Lower leg skin (tissue), 2 donors: ENCODE results near the genes MMP2, NUDT21, MT2A and HERPUD1.

GRCh38 chr16:55330423-55331046 is 6.5 kb downstream of the IRX6 start:
- PRO-cap, result no peak
- RAMPAGE, long total RNA, 2 experiments, result start-site peak on the plus strand in 2 of 2 experiments, at chr16:55330892-55330948 at its widest, 6 to 22 reads per replicate

DNA sequence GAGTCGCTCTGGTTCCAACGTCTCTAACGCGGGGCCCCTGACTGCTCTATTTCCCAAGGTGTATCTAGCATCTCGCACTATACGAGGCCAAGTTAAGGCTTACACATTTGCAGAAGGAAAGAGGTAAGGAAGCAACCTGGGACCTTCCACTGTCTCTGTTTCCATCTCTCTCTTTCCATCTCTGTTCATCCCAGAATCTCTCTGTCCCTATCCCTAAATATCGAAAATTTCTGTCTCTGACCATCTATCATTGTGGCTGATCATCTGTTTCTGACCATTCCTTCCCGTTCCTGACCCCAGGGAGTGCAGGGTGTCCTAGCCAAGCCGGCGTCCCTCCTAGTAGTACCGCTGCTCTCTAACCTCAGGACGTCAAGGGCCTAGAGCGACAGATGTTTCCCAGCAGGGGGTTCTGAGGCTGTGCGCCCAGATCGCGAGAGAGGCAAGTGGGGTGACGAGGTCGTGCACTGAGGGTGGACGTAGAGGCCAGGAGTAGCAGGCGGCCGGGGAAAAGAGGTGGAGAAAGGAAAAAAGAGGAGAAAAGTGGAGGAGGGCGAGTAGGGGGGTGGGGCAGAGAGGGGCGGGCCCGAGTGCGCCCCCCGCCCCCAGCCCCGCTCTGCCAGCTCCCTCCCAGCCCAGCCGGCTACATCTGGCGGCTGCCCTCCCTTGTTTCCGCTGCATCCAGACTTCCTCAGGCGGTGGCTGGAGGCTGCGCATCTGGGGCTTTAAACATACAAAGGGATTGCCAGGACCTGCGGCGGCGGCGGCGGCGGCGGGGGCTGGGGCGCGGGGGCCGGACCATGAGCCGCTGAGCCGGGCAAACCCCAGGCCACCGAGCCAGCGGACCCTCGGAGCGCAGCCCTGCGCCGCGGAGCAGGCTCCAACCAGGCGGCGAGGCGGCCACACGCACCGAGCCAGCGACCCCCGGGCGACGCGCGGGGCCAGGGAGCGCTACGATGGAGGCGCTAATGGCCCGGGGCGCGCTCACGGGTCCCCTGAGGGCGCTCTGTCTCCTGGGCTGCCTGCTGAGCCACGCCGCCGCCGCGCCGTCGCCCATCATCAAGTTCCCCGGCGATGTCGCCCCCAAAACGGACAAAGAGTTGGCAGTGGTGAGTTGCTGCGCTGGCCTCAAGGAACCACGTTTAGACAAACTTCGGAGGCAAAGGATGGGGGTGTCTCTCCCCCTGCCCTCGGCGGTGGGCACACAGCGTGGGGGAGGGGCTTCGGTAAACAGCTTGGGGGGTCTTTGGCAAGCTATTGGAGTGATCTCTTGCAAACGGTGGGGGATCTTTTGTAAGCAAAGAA is at the start of gene MMP2:
MMP2 (plus strand) TSS at position 672 of the 1,302 bp plus-strand sequence.
- PRO-cap, result bidirectional peak, plus-strand start at position 672 of the sequence, minus-strand start at position 513 of the sequence
- RAMPAGE, long total RNA, 2 experiments, result start-site peak on the plus strand in 1 of 2 experiments, centred at positions 674 to 1,005 of the sequence, 37 to 43 reads per replicate

DNA sequence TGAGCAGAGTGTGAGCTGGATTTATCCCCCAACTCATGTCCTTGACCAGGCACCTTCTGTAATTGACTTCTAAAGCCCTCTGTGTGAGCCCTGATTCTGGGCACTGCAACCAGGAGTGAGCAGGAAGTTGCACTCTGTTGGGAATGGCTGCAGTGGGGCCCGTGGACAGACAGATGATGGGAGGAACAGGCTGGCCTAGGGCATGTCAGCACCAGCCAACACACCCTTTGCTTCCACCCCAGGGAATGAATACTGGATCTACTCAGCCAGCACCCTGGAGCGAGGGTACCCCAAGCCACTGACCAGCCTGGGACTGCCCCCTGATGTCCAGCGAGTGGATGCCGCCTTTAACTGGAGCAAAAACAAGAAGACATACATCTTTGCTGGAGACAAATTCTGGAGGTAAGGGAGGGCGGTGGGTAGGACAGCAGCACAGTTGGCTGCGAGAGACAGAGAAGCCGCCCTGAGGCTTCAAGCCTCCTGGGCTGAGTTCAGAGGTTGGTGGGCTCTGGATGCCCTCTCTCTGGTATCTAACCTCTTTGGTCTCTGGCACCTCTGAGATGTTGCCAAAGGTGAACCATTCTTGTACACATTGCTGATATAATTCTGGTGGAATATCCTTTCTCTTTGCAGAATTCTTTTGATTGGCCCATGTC is 10.7 kb upstream of the LPCAT2 start:
- PRO-cap, result no peak
- RAMPAGE, long total RNA, 2 experiments, result start-site peak on the plus strand in 1 of 2 experiments, centred at position 325 of the sequence, 52 reads per replicate

DNA sequence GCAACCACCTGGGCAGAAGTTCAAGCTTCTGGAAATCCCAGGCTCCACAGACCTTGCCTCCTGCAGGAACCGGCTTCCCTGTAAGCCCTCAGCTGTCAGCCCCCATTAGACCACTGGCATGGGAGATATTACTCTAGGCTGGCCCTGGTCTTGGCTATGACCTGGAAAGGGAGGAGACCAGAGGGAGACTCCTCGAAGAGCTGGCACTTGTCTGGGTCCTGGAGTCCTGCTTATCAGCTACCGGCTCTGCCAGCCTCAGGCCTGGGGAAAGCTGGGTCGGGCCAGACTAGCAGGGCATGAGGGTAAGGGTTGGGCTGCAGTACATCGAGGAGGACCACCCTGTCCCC is 53.9 kb downstream of the SLC6A2 start:
- PRO-cap, result no peak
- RAMPAGE, long total RNA, 2 experiments, result no peak in any of the 2 experiments

GRCh38 chr16:55911781-55912582 is 36.8 kb upstream of the CES5A start:
- PRO-cap, result no peak
- RAMPAGE, long total RNA, 2 experiments, result no peak in any of the 2 experiments

GRCh38 chr16:56205858-56206143 is 14.5 kb downstream of the GNAO1 start:
- PRO-cap, result no peak
- RAMPAGE, long total RNA, 2 experiments, result no peak in any of the 2 experiments

DNA sequence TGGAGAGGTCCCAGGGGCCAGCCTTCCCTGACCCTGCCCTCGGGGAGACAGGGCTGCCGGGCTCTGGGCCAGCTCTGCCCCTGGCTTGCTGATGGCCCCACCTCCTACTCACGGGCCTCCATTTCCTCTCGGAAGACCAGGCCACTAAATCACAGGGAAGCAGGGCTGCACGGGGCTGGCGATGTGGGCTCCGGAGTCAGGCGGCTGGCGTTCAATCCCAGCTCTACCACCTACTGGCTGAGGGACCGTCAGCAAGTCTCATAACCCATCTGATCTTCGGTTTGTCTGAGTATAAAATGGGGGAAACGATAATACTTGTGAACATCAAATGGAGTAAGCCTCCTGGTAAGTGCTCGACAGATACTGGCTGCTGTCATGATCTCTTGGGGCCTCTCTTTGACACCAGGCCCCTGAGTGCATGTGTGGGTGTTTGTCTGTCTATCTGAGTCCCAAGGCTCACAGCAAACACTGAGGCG is 113.3 kb downstream of the AMFR start:
- PRO-cap, result no peak
- RAMPAGE, long total RNA, 2 experiments, result no peak in any of the 2 experiments

DNA sequence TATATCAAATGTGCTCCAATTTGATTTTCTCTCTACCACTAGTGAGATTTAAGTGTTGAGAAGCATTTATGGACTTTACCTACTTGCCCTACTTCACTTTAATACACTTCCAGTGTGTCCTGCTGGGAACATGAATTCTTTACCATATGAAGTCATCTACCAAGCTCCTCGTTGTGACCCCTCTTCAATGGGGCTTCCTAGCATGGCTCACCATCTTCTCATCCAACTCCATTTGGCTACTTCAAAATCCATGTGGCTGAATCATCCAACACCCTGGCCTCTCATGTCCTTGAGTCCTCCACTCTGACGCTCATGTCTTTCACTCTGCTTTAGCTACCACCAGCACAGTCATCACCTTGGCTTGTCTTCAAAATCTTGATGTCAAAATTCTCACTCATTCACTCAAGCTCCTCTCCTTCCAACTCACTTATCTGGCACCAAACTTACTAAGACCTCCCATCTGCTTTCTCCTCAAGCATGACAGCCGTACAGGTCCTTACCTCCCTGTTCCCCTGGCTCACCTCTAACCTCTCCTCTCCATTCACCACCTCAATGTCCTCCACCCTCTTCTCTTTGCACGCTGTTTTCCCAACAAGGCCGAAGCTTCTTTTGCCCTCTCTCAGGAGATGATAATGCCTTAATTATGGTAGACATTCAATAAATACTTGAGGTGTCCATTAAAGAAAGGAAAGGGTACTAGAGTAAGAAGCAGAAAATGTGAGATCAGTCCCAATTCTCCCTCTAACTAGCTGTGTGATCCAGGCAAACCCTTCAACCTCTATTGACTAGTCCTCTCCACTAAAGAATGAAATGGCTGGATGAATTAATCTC is 35.7 kb downstream of the AMFR start:
- PRO-cap, result no peak
- RAMPAGE, long total RNA, 2 experiments, result no peak in any of the 2 experiments

- PRO-cap, result no peak
- RAMPAGE, long total RNA, 2 experiments, result start-site peak on the minus strand in 1 of 2 experiments, at chr16:56400790-56400878 at its widest, 11 reads per replicate
Measured at GRCh38 chr16:56400606-56401353, 24.6 kb downstream of the AMFR start.

- PRO-cap, result no peak
- RAMPAGE, long total RNA, 2 experiments, result no peak in any of the 2 experiments
Measured at GRCh38 chr16:56408622-56409284, 16.6 kb downstream of the AMFR start.

- PRO-cap, result unidirectional peak, plus-strand start at chr16:56450966; bidirectional peak, plus-strand start at chr16:56451512, minus-strand start at chr16:56451351
- RAMPAGE, long total RNA, 2 experiments, result start-site peak on the minus strand in 2 of 2 experiments, at chr16:56451314-56451334 at its widest, 541 to 783 reads per replicate
Measured at GRCh38 chr16:56450626-56451427, at the start of gene NUDT21. TSS of gene NUDT21 (minus strand) at chr16:56451332.

GRCh38 chr16:56546813-56547969 is 17.7 kb upstream of the MT4 start:
- PRO-cap, result bidirectional peak, plus-strand start at chr16:56547374, minus-strand start at chr16:56547282
- RAMPAGE, long total RNA, 2 experiments, result no peak in any of the 2 experiments

- PRO-cap, result bidirectional peak, plus-strand start at chr16:56608584, minus-strand start at chr16:56608480
- RAMPAGE, long total RNA, 2 experiments, result start-site peak on the plus strand in 2 of 2 experiments, at chr16:56608581-56608658 at its widest, 2,072 to 2,669 reads per replicate
Measured at GRCh38 chr16:56607769-56609030, at the start of gene MT2A. TSS of gene MT2A (plus strand) at chr16:56608584.

DNA sequence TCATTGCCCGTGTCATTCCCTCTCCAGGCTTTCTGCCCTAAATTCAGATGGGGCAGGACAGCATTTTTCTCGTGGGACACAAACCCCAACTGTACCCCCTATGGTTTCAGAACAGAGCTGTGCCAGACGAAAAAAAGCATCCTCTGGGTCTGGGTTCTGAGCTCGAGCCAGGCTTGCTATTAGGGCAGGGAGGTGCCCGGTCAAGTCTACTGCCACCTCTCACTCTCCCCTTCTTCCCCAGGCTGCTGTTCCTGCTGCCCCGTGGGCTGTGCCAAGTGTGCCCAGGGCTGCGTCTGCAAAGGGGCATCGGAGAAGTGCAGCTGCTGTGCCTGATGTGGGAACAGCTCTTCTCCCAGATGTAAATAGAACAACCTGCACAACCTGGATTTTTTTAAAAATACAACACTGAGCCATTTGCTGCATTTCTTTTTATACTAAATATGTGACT is 1.1 kb downstream of the MT1E start:
- PRO-cap, result no peak
- RAMPAGE, long total RNA, 2 experiments, result no peak in any of the 2 experiments

- PRO-cap, result no peak
- RAMPAGE, long total RNA, 2 experiments, result no peak in any of the 2 experiments
Measured at GRCh38 chr16:56682550-56683063, 337 bp downstream of the MT1X start.

DNA sequence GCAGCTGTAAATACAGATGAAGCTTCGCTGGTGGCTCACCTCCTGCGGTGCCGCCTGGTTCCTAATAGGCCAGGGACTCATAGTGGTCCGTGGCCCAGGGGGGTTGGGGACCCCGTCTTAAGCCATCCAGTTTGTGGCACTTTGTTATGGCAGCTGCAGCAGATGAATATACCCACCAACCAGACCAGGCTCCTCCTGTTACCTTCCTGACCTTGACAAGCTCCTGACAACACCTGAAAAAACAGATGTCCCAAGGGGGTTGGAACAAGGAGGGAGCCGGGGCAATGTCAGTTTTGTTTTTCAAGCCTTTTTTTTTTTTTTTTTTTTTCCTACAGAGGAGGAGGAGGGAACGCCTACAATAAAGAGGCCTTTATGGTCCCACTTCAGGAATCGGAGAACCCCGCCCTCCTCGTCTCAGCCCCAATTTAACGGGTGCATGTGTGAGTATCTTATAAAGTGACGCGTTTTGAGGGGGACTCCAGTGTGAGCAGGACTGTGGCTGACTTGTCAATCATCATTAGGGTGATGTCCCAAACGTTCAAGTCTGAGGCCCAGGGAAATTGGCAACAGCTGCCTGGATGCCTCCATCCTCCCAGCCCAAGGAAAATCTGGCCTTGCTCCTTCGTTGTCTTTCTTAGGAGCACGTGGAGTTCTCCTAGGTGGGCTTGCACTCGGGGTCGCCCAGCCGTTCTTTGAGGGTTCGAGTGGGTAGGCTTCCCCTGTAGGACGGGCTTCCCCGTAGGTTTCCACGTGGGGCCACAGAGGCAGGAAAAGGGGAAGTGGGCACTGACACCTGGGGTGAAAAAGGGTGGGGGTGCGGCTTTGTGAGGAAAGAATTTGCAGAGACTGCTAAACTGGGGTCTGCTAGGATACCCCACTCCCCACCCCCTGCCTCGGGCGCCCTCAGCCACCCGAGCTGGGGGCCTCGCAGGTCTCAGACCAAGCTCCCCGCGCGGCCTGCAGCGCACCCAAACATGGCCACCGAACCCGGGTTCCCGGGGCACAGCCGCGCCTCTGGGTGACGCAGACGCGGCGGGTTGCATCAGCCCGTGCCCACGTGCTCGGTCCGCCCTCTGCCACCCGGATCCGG is 668 bp upstream of the HERPUD1 start:
- PRO-cap, result bidirectional peak, plus-strand start outside the sequence, minus-strand start at position 1,016 of the sequence
- RAMPAGE, long total RNA, 2 experiments, result no peak in any of the 2 experiments

GRCh38 chr16:56932019-56932268 is at the start of gene HERPUD1:
TSS of gene HERPUD1 (plus strand) at chr16:56932142.
- PRO-cap, result bidirectional peak, plus-strand start at chr16:56932147, minus-strand start at chr16:56931944
- RAMPAGE, long total RNA, 2 experiments, result start-site peak on the plus strand in 1 of 2 experiments, at chr16:56932142-56932148 at its widest, 250 reads per replicate

GRCh38 chr16:56967822-56968201 is 6.1 kb downstream of the CETP start:
- PRO-cap, result no peak
- RAMPAGE, long total RNA, 2 experiments, result no peak in any of the 2 experiments

GRCh38 chr16:56983269-56983955 is 5.9 kb upstream of the NLRC5 start:
- PRO-cap, result no peak
- RAMPAGE, long total RNA, 2 experiments, result no peak in any of the 2 experiments

GRCh38 chr16:56994210-56994799 is 4.9 kb downstream of the NLRC5 start:
- PRO-cap, result no peak
- RAMPAGE, long total RNA, 2 experiments, result no peak in any of the 2 experiments